B cell (primary cell): ENCODE measurements around a stretch of chr6.

- PRO-cap = no peak
- CAGE, long polyA plus RNA = no peak
These were observed 3.6 kb upstream of the HIVEP2 start for GRCh38 chr6:142948652-142948851.

GRCh38 chr6:143061804-143062126 lies 1.1 kb downstream of the AIG1 start:
- PRO-cap = no peak
- CAGE, long polyA plus RNA = no peak

GRCh38 chr6:143097924-143098564 lies 37.4 kb downstream of the AIG1 start:
- PRO-cap = no peak
- CAGE, long polyA plus RNA = no peak

DNA sequence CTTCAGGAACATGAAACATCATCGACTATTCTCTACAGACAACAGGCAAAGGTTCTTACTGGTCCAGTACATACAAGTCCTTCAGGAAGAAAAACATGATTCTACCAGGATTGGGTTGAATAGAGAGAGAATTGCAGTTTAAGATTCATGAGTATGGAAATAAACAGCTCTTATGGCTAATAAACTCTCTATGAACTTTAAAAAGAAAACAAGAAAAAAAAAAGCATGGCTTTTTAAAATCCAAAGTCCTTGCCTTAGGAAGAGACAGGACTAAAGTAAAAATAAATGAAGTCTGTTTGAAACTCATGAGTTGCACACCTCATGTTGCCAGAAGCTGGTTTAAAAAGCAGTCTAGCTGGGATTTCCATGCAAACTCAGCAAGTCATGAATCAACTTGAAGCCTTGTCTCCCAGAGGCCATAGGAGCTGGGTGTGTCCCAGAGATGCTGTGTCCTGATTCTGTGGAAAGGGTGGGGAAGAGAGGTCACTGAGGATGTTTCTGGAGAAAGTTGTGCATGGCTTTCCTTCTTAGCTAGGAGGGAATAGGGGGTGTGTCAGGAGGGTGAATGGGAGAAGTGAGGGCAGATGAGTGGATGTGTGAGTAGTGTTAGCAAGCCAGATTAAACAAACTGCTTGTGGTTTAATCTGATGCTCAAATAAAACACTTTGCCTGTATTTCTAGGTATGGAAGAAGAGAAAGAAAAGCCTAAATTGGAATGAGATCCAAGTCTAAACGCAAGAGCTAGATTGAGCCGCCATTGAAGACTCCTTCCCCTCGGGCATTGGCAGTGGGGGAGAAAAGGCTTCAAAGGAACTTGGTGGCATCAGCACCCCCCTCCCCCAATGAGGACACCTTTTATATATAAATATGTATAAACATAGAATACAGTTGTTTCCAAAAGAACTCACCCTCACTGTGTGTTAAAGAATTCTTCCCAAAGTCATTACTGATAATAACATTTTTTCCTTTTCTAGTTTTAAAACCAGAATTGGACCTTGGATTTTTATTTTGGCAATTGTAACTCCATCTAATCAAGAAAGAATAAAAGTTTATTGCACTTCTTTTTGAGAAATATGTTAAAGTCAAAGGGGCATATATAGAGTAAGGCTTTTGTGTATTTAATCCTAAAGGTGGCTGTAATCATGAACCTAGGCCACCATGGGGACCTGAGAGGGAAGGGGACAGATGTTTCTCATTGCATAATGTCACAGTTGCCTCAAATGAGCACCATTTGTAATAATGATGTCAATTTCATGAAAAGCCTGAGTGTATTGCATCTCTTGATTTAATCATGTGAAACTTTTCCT lies 111.1 kb downstream of the ADAT2 start:
- PRO-cap = no peak
- CAGE, long polyA plus RNA = no peak

- PRO-cap = no peak
- CAGE, long polyA plus RNA = no peak
These were observed 17.7 kb downstream of the ADAT2 start for GRCh38 chr6:143432826-143433072.

GRCh38 chr6:143516593-143517139 lies 5.1 kb upstream of the FUCA2 start:
- PRO-cap = no peak
- CAGE, long polyA plus RNA = no peak

GRCh38 chr6:143528488-143528950 lies 17.0 kb upstream of the FUCA2 start:
- PRO-cap = no peak
- CAGE, long polyA plus RNA = no peak

GRCh38 chr6:143537252-143537956 lies 25.9 kb upstream of the FUCA2 start:
- PRO-cap = bidirectional peak, plus-strand start at chr6:143537445, minus-strand start at chr6:143537402
- CAGE, long polyA plus RNA = no peak

GRCh38 chr6:143596702-143597381 lies 80.9 kb upstream of the PHACTR2 start:
- PRO-cap = no peak
- CAGE, long polyA plus RNA = no peak

DNA sequence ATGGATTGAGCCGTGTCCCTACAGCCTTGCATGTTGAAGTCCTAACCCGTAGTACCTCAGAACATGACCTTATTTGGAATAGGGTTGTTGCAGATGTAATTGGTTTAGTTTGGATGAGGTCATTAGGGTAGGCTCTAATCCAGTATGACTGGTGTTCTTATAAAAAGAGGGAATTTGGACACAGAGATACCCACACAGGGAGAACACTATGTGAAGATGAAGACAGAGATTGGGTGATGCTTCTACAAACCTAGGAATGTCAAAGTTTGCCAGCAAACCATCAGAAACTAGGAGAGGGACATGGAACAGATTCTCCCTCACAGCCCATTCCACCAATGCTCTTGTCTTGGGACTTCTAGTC lies 35.3 kb upstream of the PHACTR2 start:
- PRO-cap = no peak
- CAGE, long polyA plus RNA = no peak

GRCh38 chr6:143872285-143872633 lies 8.0 kb downstream of the ZC2HC1B start:
- PRO-cap = no peak
- CAGE, long polyA plus RNA = no peak

DNA sequence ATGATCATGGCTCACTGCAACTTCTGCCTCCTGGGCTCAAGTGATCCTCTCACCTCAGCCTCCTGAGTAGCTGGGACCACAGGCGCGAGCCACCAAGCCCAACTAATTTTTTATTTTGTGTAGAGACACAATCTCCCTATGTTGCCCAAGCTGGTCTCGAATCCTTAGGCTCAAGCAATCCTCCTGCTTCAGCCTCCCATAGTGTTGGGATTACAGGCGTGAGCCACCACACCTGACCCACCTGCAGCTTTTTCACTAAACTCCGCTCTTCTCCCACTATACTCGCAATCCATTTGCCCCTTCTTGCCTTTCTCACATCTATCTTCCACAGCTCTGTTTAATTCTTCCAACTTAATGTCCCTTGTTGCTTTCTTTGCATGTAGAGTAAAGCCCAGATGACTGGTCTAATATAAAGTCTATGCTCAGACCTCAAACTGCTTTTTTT lies 18.8 kb downstream of the ZC2HC1B start:
- PRO-cap = no peak
- CAGE, long polyA plus RNA = no peak

GRCh38 chr6:144106228-144106691 lies 10.9 kb upstream of the SF3B5 start:
- PRO-cap = no peak
- CAGE, long polyA plus RNA = no peak

DNA sequence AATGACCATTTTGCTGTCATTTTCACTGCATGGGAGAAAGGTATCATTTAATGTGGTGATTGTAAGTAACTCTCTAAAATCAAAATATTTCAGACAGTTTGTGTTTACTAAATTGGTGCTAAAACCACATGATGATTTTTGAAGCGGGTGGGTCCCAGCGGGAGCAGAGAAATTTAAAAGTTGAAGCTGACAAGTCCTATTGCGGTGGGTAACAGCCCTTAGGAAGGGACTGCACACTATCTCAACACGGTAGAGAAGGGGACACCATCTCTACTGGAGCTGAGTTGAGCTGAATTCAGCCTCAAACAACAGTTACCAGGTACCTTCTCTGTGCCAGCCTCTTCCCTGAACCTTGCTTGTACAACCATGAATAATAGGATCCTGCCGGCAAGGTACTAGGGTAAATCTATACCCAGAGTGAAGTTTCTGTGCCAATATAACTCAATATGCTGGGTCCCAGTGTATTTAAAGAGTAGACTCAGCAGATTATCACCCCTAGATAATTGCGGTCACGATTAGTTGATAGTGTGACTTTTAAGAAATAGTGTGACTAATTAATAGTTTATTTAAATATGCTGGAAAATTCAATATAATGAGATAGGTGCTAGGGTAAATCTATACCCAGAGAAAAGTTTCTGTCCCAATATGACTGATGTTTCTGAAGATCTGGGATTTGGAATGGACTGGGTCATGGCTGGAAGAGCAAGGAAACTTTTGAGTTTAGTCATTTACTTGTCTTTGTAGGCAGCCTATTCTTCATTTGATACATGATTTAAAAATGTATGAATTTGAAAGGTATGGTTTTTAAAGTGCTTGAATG lies 1.6 kb downstream of the STX11 start:
- PRO-cap = no peak
- CAGE, long polyA plus RNA = no peak

GRCh38 chr6:144186738-144187674 lies 36.7 kb downstream of the STX11 start:
- PRO-cap = no peak
- CAGE, long polyA plus RNA = no peak

GRCh38 chr6:144296626-144297471 lies 11.7 kb downstream of the UTRN start:
- PRO-cap = no peak
- CAGE, long polyA plus RNA = no peak

GRCh38 chr6:144336716-144337310 lies 51.7 kb downstream of the UTRN start:
- PRO-cap = no peak
- CAGE, long polyA plus RNA = no peak

DNA sequence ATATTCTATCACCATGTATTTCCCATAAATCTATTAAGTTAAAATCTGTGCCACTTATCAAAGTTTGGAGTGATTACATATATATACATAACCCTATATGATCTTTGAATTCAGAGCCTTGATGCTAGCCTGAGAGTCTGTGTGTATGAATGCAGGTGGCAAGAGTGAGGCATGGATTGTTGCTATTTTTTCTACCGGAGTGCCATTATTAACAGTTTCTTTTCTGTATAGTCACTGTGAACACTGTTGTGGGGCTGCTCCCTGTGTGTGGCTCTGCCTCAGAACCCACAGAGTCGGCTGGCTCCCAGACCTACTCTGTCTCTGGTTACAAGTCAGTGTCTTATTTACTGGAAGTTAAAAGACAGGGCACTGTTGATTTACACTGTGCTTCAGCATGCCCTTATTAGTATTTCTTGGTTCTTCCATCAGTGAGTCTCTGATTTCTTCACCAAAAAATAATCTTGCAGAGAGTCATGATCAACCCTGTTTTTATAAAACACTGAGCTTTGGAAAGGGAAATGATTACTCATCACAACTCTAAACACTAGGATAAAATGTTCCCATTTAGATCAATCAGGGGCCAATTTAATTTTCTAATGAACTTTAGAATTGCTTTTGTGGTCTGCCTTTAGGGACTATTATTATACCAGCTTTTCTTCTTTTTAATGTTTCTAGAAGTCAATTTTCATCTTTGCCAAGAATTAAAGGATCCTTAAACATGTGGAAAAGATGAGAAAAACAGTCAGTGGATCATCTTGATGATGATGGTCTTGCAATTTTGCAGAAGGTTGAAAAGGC lies 92.5 kb downstream of the UTRN start:
- PRO-cap = no peak
- CAGE, long polyA plus RNA = no peak

- PRO-cap = no peak
- CAGE, long polyA plus RNA = no peak
These were observed 165.0 kb downstream of the UTRN start for GRCh38 chr6:144450197-144450452.

DNA sequence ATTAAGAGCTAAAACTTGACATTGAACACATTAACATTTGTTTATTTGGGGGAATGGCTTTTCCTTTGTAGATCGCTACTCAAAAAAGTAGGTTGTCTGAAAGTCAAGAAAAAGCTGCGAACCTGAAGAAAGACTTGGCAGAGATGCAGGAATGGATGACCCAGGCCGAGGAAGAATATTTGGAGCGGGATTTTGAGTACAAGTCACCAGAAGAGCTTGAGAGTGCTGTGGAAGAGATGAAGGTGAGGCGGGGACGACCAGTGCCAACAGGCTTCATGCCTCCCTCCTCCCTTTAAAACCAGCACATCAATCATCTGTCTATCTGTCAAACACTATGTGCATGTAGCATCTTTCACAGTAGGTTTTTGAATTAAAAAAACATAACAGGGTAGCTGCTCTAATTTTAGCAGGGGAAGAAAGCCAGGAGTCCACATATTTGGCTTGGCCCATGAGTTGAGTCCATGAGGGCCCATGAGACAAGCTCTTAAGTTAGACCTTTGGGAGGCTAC lies 194.7 kb downstream of the UTRN start:
- PRO-cap = no peak
- CAGE, long polyA plus RNA = no peak